HTR-8/SVneo (cell line): ENCODE measurements around the genes ART4 and PIK3C2G.

DNA sequence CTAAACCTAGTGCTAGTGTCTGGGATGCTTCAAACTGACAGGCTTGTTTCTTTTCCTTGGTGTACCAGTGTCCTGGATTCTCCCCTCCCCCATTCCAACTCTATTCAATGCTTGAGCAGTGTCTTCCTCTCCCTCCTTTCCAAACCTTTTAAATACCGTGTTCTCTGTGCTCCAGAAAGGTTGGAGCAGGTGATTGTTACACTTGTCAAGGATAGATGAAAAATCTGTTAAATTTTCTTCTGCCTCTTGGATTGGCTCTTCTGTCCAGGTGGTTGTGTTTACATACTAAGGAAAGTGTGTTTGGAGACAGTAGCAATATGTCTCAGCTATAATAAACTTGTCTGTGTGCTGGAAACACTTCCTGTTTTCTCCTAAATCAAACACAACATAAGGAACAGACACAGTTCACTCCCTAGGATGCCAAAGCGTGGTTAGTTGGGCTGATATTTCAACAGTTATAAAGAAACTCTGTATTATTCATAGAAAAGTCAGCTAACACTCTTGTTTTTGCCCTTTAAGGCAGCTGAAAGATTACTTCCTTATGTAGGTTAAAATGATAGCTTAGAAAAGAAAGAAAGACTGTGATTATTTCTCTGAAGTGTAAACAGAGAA, 14.5 kb upstream of the GUCY2C start:
- RRBS, result no CpG with 5 or more reads among the region's 2 CpGs

GRCh38 chr12:14765904-14766339, 5.0 kb downstream of the H4C16 start:
- RRBS, result no CpG with 5 or more reads among the region's 2 CpGs

DNA sequence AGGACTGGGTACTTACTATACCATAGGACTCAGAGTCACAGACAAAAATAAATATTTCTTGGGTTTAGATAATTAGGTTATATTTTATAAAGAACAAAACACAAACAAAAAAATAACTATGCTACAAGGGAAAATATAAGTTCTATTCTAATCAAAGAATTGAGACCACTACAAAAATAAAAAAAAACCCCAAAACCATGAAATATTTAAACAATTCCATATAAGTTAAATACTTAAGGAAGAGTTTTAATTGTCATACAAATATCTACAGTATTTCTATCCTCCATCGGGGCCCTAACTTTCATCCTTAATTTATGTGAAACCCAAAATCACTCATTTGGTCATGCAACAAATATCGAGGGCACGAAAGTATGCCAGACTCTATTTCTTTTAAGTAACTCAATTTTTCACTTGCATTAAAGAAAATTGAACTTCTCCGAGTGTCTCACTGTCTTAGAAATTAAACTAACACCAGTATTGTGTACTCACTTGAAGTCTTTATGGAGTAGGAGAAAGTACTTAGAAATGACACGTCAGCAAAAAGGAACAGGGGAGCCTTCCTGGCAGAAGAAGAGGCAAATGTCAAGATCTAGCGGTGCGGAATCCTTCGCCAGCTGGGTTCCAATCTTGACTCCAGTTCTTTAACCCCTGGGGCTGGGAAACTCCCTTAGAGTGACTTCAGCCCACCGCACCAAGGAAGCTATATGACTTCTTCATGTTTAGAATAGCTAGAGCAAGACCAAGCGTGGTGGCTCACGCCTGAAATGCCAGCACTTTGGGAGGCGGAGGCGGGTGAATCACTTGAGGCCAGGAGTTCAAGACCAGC, 2.3 kb downstream of the H4C16 start:
- RRBS, result no CpG with 5 or more reads among the region's 13 CpGs

- RRBS, result 3% methylated on average over 6 of the region's 56 CpGs
Measured at GRCh38 chr12:14769905-14770673, 842 bp downstream of the H4C16 start.

DNA sequence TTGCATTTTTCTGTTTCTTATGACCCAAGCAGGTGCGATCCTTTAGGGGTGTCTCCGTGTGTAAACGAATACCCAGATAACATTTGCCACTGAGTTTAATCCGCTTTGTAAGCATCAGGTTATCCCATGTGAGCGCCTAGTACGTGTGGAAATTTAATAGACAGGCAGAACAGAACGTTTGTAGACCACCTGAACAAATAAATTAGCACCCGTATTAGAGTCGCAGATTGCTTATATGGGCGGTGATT, 289 bp downstream of the C12orf60 start:
- RRBS, result no CpG with 5 or more reads among the region's 10 CpGs

DNA sequence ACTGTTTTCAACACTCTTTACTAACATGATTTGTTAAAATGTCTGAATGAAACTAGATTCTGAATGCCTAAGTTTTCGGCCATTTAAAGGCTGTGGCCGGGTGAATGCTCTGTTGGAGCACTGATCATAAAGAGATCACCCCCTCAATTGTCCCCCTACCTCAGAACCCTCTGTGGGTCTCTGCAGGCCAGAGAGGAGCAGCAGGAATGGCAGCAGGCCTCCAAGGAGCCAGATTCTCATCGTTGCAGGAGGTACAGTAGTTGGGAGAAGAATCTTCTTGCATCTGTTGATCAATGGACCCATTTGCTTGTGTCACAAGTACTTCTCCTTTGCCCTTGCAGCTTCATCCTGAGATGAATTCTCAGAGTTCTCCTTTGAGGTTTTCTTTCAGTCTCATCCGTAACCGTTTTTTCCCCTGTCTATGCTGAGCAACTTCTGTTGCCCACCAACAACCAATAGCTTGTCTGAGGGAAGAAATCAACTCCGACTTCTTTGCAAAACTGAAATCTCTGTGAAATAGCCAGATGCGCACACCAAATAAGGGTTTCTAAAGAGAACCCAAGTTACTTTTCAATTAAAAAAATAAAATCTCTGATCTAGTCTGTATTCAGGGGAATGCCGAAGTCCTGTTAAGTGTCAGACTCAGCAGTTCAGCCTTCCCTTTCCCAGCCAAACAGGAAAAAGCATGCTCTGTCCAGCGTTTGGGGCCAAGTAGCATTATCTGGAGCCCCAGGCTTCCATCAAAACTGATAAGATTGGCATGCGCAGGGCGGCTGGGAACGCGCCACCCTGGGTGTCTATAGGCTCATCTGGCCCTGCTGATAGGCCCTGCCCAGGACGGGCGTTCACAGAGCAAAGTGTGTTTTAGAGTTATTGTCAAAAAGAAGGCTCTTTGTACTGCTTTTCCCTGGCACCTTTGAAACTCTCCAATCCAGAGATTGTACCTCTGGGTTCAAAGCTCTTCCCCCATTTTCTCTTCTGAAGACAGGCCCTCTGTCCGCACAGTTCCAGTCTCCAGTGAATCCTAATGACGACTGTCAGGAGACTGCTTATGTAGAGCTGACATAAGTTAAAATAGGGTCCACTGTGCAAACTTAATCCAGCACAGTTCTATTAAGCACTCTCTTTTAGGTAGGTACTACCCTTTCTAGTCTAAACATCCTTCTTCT, at the start of gene ART4:
Gene ART4, minus strand, starts transcription at position 716 of the 1,169 bp plus-strand sequence.
- RRBS, result no CpG with 5 or more reads among the region's 17 CpGs

- RRBS, result no CpG with 5 or more reads among the region's 6 CpGs
Measured at GRCh38 chr12:14913277-14913928, 24.9 kb downstream of the ERP27 start.

- RRBS, result no CpG with 5 or more reads among the region's 17 CpGs
Measured at GRCh38 chr12:14941481-14942999, 3.7 kb upstream of the ERP27 start.

DNA sequence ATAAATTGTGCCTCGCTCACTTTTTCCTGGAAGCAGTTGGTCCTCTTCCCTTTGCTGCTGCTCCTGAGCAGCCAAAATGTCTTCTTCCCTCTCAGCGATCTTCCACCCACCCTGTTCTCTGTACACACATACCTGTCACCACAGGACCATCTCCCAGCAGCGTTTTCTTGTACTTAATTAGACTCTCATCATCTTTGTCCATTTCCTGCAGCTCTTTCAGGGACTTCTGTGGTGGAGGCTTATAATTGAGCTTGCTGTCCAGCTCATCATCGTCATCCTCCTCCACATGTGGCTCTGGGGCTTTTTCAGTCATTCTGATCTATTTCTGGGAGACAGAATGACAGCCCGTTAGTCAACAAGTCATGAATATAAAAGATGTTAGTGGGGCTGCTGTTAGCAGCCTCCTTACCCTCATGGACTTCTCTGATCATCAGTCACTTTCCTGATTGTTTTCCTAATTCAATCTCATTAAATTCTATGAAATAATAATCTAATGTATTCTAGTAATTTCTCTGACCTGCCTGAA, 10.9 kb downstream of the ARHGDIB start:
- RRBS, result no CpG with 5 or more reads among the region's 5 CpGs

DNA sequence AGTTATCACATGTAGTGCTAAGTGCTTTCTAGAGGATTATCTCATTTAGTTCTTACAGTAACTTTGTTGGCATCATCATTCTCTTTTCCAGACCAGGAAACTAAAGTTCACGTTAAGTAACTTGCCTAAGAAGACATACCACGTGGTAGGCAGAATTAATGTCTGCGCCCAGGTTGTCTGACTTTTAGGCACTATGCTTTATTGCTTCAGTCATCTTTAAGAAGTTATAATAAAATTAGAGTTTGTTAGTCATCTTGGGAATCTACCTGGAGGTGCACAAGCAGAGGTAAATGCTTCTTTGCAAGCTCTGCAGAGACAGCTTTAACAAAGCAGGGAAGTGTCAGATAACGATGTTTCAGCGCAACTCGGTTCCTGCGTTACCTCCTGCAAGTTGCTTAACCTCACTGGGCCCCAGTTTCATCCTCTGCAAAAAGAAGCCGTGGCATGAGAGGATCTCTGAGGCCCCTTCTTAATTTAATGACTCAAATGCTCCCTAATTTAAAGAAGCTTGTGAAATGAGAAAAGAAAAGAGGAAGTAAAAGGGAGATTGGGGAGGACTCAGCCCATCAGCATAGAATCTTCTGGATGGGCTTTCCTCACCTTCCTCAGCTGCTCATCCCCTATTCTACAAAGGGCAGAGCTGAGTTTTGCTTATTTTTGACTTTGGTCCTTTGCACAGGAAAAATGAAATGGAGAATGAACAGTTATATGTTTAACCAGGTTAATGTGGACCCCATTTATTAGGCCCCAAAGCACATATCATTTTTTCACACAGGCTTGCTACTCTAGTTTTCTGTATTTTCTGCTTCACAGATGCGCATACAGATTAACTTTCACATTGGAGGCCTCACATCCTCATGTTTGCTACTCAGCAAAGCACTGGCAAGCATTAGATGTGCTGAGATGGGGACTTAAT, 5.2 kb downstream of the ARHGDIB start:
- RRBS, result no CpG with 5 or more reads among the region's 9 CpGs

DNA sequence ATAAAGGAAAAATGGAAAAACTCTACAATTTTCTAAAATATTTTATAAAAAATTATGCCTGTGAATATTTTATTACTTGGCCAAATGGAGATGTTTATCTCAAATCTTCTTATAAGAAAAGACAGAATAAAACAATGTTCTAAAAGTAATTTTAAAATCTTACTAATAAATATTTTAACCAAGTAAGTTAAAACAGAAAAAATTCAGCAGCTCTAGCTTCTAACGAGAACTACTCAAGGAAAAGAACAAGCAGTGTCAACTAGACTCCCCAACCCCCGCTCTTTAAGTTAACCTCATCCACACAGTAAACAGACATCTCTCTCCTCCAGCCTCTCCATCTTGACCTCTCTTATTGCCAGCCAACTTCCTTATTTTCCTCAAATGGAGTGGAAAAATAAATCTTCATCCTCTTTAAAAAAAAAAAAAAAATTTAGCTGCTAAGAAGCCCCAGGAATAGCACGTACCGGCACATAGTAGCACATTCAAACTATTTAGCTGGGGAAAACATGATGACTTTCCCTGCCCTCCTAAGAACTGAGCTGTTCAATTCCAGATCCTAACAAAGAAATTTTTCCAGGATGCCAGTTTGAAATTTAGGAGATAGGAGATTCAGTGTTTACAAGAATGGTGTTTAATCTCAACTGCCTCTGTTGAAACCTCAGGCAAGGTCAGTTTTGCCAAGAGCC, 90.9 kb downstream of the EPS8 start:
- RRBS, result no CpG with 5 or more reads among the region's 4 CpGs

DNA sequence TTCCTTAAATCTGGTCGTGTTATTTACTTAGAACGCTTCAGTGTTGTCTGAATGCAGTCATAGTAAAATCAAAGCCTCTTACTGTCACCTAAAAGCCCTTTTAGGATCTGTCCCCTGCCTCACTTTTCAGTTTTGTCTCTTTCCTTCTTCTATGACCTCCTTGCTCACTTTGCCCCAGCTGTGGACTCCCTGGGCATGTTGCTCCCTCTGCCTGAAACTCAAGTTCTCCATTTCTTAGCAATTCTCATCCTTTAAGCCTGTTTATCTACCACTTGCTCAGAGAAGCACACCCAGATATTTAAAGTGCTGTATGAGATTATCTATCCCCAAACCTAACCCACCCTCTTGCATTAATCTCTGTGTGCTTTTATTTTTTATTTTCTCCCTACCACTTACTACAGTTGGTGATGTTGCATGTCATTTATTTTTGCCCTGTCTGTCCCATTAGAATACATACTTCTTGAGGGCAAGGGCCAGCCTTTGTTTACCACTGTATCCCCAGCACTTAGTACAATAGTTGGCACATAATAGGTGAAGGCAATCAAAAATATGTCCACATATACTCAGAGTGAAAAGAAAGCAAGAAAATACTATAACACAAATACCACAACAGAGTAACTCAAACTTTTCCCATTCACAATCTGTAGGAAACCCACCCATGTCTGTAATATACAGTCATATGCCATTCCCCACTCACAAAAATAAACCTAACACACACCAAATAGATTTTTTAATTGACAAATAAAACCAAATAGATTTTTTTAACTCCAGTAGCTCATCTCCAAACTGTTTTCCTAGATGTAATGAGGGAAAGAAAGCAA, 68.4 kb downstream of the EPS8 start:
- RRBS, result no CpG with 5 or more reads among the region's 2 CpGs

- RRBS, result no CpG with 5 or more reads among the region's 3 CpGs
Measured at GRCh38 chr12:15879412-15879788, 2.8 kb upstream of the STRAP start.

GRCh38 chr12:16359653-16360149, 12.3 kb downstream of the MGST1 start:
- RRBS, result no CpG with 5 or more reads among the region's 13 CpGs

DNA sequence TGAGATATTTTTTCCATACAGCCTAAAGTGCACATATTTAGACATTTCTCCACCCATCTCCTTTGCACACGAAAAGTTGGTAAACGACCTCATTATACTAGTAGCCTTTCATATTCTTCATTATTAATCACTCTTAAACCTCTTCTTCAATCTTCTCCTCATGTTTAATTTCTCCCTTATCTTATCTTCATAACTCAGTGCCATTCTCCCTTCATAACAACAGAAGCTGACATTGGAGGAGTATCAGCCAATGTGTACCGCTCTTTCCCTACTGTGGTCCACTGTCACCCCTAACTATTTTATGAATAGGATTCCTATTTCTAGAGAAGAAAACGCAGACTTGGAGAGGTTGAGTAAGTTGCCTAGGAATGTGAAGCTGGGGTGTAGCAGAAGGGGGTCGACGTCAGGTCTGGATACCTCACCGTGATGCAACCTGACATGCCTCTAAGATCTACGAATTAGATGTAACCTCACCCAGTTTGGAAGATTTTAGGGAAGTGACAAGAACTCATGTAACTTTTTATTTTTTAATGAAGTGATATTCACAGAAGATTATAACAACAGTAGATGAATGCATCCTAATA, 17.2 kb downstream of the LMO3 start:
- RRBS, result no CpG with 5 or more reads among the region's 8 CpGs

DNA sequence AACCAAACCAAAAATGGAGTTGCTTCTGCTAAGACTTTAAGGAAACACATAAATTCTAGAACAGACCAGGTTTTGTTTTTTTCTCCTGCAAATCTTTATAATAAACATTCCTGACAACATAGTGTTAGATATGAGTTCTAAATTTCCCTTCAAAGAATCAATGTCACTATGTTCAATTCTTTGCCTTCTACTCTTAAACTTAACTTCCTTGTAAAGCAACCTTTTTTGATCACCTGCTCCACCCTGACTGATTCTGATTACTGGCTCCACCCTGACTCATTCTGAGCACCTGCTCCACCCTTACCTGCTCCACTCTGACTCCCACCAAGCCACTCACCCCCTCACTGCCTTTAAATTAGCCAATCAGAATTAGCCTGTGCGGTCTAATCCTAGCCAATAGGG, 82.6 kb upstream of the RERGL start:
- RRBS, result no CpG with 5 or more reads among the region's 1 CpG

- RRBS, result no CpG with 5 or more reads among the region's 7 CpGs
Measured at GRCh38 chr12:18261289-18261676, at the start of gene PIK3C2G. Gene PIK3C2G (plus strand): TSS chr12:18261518.

- RRBS, result no CpG with 5 or more reads among the region's 1 CpG
Measured at GRCh38 chr12:18284517-18285010, 23.2 kb downstream of the PIK3C2G start.

- RRBS, result no CpG with 5 or more reads among the region's 2 CpGs
Measured at GRCh38 chr12:19150193-19151332, 21.0 kb downstream of the PLEKHA5 start.

DNA sequence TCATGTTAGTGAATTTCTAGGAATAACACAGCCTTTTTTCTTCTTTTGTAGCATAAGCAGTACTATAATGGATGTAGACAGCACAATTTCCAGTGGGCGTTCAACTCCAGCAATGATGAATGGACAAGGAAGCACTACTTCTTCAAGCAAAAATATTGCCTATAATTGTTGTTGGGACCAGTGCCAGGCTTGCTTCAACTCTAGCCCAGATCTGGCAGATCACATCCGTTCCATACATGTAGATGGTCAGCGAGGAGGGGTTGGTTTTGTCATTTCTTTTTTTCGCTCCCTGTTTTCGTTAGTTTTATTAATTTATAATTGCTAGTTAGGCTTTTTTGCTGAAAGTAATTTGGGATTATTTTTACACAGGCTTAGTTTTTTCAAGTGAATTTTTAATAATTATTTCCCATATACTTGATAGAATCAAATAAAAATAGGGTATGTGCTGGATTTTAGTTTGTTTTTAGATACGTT, 23.2 kb downstream of the AEBP2 start:
- RRBS, result no CpG with 5 or more reads among the region's 6 CpGs